ENCODE measurements around the genes CDKN2C and TTC39A.

- PRO-cap, result bidirectional peak, plus-strand start at chr1:47235669, minus-strand start at chr1:47235526
Observed at GRCh38 chr1:47234924-47235853, 3.2 kb upstream of the TAL1 start.

- PRO-cap, result no peak
Observed at GRCh38 chr1:47434194-47434708, 3.6 kb upstream of the FOXD2 start.

GRCh38 chr1:47440611-47441116 lies 2.8 kb downstream of the FOXD2 start:
- PRO-cap, result no peak

GRCh38 chr1:47477322-47477980 lies 39.6 kb downstream of the FOXD2 start:
- PRO-cap, result no peak

- PRO-cap, result bidirectional peak, plus-strand start at chr1:47508400, minus-strand start at chr1:47508235
Observed at GRCh38 chr1:47507851-47508966, 70.4 kb downstream of the FOXD2 start.

DNA sequence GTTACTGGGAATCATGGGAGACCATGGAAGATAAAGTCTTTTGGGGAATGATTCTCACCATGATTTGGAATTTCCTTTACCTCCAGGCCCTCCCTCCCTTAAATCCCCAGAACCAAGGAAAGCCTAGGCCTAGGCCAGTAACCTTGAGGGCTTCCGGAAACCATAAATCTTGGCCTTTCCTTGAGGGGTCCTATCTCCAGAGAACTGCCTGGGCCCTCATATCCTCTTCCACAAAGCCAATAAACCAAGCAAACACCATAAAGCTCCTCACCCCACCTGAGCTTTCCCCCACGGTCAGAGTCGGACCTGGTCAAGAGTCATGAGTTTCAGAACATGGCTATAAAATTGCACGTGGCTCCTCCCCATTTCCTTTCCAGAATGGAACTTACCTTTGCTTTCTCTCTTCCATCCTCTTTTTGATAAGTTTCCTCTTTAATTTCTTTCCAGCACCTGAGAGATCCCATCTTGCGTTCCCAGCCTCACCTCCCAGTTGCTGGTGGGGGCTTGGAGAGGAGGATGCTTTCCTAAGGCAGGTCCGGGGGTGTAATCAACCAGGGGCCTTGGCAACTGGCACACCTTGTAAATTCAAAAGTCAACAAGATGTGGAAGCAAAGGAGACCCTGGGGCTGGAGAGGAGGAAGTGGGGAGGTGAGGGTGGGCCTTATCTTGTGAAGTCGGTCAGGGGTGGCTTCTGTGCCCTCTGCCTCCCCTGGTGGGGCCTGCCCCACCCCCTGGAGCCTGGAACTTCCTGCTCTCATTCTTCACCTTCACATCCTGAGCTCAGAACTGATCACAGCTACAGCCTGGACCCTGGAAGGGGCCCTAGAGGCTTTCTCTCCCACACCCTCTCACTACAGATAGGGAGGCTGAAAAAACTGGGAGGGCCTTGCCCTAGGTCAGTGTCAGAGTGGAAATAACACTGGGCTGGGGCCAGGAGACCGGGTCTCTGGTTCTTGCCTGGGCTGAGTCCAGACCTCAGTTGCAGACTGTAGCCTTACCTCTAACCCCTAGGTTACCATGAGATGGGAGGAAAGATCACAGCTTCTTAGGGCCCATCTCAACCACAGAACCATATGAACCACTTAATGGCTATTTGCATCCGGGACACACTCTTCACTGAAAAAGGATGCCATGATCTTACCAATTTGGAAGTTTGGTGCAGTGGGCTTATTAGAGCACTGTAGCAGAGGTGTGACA lies 260.1 kb downstream of the FOXD2 start:
- PRO-cap, result no peak

DNA sequence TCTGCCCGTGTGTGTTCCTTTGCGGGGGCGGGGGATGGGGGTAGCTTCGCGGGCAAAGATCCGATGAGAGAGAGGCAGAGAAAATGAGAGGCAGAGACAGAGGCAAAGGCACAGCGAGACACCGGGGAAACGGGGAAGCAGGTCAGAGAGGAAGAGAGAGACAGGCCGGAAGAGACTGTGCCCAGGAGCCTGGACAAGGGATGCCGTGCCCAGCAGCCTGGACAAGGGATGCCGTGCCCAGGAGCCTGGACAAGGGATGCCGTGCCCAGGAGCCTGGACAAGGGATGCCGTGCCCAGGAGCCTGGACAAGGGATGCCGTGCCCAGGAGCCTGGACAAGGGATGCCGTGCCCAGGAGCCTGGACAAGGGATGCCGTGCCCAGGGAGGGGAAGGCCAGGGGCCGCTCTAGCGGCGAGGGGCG lies 270.4 kb downstream of the FOXD2 start:
- PRO-cap, result no peak

DNA sequence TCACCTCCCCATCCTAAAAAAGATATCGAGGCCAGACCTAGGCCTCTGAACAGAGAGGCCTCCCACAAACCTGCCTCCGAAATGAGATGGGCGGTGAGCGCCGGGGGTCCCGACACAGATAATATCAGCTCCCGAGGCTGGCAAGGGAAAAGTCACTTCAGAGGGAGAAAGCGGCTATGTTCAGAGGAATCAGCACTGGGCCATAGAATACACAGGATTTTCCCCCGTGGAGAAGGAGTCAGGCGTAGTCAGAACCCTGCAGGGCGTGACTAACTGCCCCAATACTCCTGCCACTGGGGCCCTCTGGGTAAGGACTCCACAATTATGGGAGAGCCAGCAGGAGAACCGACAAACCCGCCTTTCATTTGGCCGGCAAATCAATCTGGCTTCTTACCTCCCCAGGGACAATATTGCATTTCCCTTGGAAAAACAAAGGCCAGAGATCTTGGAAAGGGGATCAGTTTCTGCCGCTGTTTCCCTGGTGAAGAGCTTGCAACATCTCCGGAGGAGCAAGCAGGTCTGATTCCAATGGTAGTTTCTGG lies 4.6 kb downstream of the TRABD2B start:
- PRO-cap, result no peak

DNA sequence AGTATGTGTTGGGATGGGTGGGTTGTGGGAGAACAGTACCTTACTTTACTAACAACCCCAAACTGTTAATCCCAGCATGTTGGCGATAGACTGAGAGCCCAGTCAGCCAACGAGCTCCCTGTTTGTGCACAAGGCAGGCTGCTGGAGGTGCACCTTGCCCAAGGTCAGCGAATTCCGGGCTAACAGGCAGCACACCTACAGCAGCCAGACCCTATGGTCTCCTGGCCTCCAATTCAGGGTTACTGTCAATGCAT lies 1.5 kb downstream of the TRABD2B start:
- PRO-cap, result no peak

DNA sequence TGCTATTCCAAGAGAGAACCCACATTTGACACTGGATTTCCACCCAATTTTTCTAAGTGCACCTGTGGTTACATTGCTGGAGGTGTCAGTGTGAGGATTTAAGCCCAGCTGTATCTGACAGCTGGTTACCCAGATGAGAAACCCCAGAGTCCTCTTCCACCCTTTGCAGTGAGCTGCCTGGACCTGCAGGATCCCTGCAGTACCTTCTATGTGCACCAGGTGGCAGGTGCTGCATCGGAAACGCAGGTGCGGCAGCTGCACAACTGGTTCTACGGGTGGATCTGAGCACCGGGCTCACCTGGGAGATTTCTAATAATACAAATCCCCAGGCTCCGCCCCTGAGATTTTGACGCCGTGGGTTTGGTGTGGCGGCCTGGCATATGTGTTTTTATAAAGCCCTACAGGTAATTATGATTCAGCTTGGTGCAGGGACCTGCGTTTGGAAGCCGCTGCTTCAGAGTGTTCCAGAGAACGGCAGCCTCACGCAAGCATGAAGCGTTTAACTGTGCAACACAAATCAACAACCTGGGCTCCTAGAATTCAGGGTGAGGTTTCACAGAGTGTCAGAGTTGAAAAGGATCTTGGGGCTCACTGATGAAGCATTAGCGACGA lies 96.6 kb upstream of the TRABD2B start:
- PRO-cap, result no peak

DNA sequence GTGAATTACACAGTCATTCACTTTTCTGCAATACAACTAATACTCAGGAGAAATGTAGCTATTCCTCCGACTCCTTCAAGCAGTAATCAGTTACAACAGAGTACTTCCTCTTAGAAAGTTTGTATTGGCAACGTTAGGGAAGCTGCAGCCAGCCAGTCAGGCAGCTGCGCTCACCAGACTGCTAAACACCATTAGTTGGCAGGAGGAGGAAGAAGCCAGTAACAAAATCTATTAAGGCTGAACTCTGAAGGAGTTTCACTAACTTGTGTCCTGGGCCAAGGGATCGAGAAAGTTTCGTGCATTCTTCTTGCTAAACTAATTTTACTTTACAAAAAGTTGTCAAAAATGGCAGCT lies 1.9 kb downstream of the SPATA6 start:
- PRO-cap, result bidirectional peak, plus-strand start at position 136 of the sequence, minus-strand start at position 84 of the sequence; bidirectional peak, plus-strand start at position 191 of the sequence, minus-strand start at position 183 of the sequence

DNA sequence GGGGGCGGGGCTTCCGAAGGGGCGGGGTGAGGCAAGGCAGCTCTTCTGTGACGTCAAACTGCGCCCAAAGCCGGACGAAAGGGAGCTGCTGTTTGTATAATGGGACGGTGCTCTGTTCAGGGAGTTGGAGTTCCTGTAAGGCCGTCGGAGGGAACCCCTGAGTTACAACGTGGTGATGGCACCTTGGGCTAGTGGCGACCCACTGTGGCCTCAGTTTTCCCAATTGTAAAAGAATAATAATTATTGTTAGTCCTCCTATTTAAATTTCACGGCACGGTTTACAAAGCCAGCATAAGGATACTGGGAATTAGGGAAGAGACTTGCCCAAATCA lies 285 bp upstream of the SPATA6 start:
- PRO-cap, result bidirectional peak, plus-strand start at position 67 of the sequence, minus-strand start outside the sequence

- PRO-cap, result no peak
Observed at GRCh38 chr1:50105566-50106056, 3.1 kb upstream of the ELAVL4 start.

GRCh38 chr1:50179599-50179942 lies 70.9 kb downstream of the ELAVL4 start:
- PRO-cap, result no peak

GRCh38 chr1:50450982-50451238 lies 27.7 kb upstream of the DMRTA2 start:
- PRO-cap, result no peak

GRCh38 chr1:50779177-50780033 lies 180.7 kb downstream of the FAF1 start:
- PRO-cap, result no peak

DNA sequence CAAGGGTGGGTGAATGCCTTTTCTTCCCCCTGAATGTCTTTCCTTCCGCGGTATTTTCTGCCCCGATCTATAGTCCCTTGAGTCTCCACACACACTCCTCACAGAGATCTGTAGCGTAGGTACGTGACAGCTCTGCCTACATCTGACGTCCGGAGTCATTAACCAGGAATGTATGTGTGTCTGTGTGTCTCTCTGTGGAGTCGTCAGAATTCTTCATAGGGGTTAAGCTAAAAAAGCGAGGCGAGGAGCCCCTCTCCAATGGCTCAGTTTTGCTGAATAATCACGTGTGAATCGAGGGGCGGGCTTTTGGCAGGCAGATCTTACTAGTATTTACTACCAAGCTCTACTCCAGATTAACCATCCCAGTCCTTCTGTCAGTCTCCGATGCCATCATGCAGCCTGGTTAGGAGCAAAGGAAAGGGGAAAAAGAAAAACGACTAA lies at the start of gene CDKN2C:
TSS of gene CDKN2C (plus strand) at position 351 of the 441 bp plus-strand sequence.
- PRO-cap, result bidirectional peak, plus-strand start at position 365 of the sequence, minus-strand start at position 205 of the sequence

DNA sequence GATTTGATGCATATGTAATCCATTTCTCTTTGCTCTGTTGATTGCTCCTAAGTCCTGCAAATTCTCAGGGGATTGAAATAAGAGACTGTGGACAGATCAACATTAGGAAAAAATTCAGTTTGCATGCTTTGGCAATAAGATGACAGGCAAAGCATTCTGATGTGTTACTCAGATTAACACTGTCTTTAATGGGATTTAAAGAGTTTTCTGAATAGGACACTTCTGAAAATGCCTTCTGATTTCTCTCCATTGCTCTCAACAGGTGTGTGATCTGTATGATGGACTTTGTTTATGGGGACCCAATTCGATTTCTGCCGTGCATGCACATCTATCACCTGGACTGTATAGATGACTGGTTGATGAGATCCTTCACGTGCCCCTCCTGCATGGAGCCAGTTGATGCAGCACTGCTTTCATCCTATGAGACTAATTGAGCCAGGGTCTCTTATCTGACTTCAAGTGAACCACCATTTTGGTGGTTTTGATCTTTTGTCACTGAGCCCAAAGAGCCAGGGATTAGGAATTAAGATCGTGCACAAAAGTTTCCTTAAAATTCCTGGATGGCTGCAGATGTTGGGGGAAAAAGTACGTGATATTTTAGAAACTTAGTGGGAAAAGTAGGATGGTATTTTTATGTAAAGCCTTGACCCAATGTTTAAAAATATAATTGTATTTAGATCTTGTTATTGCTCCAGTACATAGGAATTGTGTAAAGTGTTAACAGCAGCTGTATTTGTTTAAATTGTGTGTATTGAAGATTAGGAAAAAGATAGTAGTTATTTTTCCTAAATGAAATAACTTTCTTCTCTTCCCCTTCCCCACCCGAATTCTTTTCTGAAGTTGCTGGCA lies 35.0 kb downstream of the RNF11 start:
- PRO-cap, result no peak

DNA sequence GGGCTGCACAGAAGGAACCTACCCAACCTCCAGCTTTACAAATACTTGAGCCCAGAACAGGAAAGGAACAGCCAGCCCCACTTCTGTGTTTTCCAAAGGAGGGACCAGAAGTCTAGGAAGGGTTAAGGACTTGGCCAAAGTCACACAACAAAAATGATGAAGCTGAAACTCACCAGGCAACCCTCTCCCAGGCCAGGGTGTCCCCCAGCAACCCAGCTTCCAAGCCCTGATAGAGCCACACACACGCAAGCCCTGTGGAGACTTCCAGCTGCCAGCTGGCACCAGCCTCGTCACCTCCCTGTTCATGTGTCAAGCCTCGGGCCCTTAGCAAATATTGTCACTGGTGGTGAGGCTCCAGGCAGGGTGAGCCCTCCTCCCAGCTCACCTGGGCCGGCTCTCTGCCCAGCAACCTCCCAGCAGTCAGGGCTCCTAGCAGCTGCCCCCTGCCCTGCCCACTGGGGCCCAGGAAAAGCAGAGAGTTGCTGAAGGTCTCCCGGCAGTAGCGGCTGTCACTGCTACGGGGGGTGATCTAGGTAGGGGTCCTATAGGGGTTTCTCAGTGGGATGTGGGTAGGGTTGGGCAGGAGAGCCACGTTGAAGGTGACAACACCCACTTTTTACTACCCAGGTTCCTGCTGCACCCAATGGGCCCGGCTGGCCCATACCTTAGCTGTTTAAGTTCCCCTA lies 942 bp downstream of the TTC39A start:
- PRO-cap, result bidirectional peak, plus-strand start at position 340 of the sequence, minus-strand start at position 304 of the sequence

DNA sequence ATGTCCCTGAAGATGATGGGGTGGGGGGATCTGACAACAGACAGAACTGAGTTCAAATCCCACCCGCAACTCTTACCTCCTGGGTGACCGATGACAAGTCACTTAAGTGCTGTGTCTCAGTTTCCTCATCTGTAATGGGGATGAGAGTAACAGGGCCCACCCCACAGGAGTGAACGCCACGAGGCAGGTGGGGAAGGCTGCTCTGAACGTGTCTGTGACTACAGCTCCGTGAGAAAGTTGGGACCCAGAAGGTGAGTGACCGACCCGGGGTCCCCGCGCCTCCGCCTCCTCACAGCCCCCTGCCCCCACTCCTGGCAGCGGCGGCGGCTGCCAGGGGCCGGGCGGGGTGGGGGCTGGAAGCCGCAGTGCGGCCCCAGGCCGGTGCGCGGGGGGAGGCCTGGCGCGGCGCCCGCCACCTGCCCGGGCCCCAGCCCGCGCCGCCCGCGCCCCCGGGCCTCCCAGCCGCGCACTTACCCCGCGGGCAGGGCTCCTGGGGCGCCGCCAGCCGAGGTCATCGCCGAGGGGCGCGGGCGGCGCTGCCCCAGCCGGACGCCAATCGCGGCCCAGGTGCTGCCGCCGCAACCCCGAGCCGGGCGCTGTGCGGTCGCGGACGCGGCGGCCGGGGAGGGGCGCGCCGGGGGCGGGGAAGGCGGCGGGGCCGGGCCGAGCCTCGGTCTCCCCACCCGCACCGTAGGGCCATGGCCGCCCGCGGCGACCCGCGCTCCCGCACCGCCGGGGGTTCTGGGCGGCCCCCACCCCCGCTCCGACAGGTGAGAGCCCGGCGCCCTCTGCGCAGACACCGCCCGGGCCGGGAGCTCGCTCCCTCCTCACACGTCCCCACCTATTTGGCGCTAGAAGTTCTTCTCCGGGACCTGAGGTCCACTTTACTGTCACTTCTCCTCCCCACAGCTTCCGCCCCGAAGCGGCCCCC lies at the start of gene TTC39A:
TSS of gene TTC39A (minus strand) at position 600 of the 931 bp plus-strand sequence.
- PRO-cap, result bidirectional peak, plus-strand start at position 337 of the sequence, minus-strand start at position 232 of the sequence; bidirectional peak, plus-strand start at position 581 of the sequence, minus-strand start at position 598 of the sequence; bidirectional peak, plus-strand start at position 854 of the sequence, minus-strand start at position 743 of the sequence